Foreskin fibroblast (primary cell): Measurements from ENCODE around the genes KY, EPHB1 and PPP2R3A.

GRCh38 chr3:132554530-132554903 lies 42.6 kb upstream of the ACKR4 start:
- RRBS: no CpG with 5 or more reads among the region's 7 CpGs

DNA sequence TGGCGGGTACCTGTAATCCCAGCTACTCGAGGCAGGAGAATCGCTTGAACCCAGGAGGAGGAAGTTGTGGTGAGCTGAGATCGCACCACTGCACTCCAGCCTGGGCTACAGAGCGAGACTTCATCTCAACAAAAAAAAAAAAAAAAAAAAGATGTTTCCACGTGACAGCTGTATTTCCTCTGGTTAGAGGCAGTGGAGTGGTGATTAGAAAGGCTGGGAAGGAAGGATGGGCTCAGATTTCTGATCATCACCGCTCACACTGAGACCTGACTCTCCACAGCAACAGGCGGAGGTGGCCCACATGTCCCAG lies 66.6 kb downstream of the BFSP2 start:
- RRBS: no CpG with 5 or more reads among the region's 8 CpGs

DNA sequence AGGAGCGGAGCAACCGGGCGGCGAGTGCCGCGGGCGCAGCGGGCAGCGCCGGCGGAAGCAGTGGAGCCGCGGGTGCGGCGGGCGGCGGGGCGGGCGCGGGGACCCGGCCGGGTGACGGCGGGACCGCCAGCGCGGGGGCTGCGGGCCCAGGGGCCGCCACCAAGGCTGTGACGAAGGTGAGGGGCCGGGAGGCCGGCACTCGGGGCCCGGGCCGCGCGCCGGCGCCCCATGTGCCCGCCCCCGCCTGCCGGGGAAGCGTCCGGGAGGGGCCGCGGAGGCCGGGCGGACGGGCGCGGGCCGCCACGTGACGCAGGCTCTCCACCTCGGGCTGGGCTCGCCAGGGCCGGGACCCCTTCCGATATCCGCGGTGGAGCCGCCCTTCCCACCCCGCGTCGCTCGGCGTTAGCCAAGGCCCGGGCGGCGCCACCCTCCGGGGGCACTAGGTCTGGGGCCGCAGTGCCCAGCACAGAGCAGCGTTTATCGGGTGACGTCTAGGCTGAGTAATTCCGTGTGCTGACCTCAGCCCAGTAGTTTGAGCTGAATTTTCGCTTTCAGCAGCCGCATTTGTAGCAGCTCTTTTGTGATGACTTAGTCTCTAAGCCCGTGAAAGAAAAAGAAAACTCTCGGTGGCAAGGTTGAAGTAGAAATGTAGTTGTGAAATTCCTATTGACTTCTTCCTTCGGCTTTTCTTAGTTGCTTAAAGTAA lies 776 bp downstream of the CDV3 start:
- RRBS: 1% methylated on average over 48 of the region's 80 CpGs

- RRBS: no CpG with 5 or more reads among the region's 4 CpGs
Measured at GRCh38 chr3:133732324-133732566, 13.9 kb upstream of the TF start.

DNA sequence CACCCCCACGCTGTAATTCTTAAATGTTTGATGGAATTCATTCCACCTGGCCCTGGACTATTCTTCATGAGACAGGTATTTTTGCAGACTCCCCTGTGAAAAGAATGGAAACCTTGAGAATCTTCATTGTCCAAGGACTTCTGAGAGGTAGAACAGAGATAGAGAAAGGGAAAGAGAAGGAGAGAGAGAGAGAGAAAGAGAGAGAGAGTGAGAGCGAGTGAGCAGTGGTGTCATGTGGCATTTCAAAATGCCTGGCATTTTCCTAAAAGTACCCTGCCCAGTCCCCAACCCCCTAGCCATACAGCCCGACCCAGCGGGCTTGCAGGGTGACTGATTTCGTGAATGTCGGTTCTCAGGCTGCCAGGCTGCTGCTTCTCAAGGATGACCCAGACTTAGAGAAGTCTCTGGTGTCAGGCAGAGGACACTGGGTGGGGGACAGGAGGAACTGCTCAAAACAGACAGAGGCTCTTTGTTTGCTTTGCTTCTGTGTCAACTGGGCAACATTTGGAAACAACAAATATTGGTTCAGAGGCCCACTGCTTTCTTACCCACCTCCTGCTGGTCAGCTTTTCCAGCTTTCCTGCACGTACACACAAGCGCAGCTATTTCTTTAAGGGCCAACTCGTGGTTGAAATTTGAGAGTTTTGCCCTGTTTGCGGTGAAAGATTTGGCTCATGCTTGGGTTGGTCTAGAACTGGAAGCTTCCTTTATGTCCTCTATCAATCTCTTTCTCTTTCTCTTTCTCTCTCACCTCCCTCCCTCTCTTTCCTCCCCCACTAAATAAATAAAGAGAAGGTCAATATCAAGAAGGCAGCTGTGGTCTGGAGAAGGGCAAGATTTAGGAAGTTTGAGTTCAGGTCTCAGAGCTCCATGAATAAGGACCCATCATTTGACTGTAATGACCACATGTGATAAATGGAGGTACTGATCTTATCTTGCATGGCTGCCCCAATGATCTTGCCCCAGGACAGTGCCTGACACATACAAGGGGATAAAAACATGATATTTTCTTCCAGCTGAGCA lies 3.6 kb upstream of the TF start:
- RRBS: no CpG with 5 or more reads among the region's 10 CpGs

DNA sequence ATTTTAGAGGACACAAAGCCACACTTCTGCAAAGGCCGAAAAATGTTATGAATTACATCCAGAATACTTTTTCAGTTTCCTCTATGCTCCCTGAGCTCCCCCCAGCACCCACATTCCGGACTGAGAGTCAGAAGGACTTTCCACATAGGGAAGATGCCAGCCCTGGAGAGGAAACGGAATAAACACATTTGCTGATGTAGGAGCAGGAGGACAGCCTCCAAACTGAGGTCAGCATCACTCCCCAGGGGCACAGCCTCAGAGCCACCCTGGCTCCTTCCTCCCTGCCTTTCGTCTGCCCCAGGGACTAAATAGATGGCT lies 22.6 kb upstream of the SLCO2A1 start:
- RRBS: no CpG with 5 or more reads among the region's 4 CpGs

GRCh38 chr3:134311099-134311672 lies 60.5 kb upstream of the RYK start:
- RRBS: no CpG with 5 or more reads among the region's 3 CpGs

DNA sequence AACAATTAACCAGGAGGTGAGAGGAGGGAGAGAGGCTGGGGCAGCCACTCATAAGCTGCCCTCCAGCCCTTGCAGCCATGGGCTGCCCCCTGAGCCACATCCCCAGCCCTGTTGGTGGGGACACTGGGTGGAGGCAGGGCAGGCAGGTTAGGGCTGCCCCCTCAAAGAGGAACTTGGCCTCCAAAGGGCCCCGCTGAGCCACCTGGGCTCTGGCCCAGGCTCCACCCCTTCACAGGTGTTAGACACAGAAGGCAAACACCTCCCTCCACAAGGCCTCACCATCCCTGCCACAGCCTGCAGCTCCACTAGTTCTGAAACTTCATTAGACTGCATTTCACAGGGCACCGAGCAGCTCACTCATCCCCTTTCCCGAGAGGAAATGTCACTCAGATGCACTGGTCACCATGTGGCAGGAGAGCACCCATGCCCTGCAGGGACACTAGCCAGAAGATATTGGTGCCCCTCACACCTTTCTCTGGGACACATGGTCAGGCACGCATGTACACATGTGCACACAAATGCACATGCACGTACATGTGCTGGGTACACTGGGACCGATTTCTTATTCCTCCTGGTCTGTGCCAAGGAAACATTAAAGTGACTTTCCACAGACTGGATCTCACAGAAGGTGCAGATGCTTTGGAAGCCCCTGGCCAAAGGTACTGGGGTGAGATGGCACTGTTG lies 20.2 kb downstream of the AMOTL2 start:
- RRBS: no CpG with 5 or more reads among the region's 6 CpGs

DNA sequence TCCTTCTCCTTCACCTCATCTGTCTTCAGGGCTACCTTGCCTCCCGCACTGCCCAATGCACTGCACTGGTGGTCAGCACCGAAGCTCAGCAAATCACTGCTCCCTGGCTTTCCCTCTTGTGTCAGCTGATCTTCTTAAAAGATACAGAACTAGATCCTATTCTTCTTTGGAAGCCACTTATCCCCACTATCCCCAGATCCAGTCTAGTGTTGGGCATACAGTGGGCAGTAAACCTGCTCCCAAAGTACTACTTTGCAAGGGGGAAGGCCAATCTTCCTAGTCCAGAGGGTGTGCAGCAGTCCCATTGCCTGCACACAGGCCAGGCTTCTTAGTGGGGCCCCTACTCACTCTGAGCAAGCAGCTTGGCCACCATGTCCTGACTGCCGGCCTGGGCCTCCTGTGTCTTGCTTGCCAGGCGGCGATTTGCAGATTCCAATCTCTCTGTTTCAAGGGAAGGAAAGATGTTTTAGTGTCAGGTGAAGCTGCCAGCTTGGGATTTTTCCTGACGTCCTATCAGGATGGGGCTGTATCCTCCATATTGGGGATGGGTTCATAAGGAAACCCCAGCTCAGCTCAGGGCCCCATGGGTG lies 8.7 kb downstream of the AMOTL2 start:
- RRBS: no CpG with 5 or more reads among the region's 6 CpGs

- RRBS: no CpG with 5 or more reads among the region's 7 CpGs
Measured at GRCh38 chr3:134381694-134382244, 7.5 kb upstream of the AMOTL2 start.

- RRBS: no CpG with 5 or more reads among the region's 1 CpG
Measured at GRCh38 chr3:134394264-134394714, 20.0 kb upstream of the AMOTL2 start.

DNA sequence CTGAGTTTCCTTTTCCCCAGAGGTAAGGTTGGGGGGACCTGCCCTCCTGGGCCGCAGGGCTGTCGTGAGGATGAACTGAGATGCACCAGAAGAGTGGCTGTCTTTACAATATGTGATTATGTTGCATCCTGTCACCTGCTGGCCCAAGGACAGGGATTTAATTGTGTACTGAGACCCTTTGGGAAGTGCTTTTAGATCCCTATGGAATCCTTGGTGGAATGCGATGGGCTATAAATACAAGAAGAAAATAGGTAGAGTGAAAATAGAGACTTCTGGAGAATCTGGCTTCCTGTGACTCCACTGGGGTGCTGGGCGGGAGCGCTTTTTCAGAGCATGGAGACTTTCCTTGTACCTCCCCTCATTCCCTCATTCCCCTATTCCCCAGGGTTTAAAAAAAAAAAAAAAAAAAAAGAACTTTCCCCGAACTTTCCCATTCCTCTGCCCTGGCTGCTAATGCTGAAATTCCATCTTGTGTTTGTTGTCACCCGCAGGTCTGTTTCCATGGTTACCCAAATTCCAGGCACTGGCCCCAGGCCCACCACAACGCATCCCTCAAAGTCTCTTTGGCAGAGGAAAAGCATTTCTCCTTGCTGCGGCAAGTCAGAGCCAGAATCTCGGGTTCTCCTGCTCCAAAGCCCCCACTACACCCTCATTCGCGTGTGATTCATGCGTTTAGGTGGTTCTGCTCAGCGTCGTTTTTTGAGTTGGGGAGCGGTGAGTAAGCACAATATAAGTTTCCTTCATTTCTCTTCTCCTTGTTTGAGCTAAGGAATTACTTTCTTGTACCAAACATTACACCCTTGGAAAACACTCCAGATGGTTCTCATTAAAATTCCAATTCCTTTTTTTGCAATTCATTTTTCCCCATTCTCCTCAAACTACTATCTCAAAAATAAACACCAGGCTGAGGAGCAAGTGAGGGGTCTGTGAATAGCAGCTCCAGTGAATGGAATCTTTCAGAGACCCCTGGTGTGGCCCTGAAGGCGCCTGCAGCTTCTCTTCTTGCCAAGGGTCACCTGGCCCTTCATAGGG lies 21.7 kb downstream of the ANAPC13 start:
- RRBS: no CpG with 5 or more reads among the region's 17 CpGs

DNA sequence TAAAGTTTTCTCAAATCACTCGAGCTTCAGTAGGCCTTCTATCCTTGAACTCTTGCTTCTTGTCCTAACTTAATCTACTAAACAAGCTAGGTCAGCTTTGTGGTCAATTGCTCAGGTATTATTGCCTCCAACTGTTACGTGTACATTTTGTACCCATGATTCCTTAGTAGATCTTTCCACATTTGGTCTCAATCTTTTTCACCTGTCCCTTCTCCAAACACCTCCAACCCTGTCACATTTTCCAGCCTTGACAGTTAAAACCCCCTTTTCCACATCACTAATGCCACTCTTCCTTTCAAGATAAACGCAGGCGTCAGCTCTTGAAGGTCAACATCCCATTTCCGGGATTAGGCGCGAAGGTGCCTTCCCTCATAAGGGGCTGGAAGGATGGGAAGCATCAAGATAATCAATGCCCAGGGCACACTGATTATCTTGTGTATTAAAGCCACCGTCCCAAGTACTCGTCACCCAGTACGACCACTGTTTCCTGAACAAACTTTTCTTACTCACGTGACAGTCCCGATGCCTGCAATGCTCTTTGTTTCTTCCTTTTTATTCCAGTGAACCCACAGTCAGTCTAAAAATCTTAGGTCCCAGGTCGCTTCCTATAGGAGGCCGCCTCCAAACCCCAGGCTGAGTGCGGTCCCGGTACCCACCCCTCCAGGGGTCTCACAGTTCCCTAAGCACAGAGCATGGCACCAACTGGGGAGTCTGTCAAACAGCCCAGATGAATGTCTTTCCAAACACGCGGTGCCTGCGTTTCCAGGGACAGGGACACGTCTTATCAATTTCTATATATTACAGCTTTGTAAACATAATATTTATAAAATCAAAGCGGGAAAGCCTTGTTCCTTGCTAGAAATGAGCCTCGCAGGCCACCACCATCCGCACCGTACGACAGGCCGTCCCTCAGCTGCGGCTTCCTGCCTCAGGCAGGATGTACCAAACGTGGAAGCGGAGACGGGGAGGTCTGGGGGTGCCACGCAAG lies 681 bp downstream of the ANAPC13 start:
- RRBS: no CpG with 5 or more reads among the region's 31 CpGs

DNA sequence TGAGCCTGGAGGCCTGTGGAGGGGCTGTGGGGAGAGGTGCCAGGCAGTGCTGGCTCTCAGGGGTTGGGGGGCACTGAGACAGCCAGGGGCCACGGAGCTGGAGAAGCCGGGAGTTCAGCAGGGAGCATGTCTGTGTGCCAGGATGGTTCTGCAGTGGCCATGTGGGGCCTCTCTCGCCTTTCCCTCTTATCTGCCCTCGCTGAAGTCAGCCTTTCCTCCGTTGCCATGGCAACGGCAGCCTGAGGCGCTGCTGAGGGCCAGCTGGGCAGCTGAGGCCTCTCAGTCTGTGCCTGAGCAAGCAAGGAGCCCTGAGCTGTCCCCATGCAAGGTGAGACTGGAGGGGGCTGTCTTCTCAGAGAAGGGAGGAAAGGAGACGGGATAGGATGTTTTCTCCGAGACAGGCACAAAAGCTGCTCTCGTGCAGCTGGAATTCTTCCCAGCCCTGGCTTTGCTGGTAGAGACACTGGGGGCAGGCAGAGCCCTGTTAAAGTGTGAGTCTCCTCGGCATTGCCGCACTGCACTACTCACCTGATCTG lies 48.7 kb downstream of the KY start:
- RRBS: no CpG with 5 or more reads among the region's 12 CpGs

GRCh38 chr3:134650731-134651529 lies at the start of gene KY:
KY (minus strand) TSS chr3:134651022.
- RRBS: 3% methylated on average over 10 of the region's 64 CpGs

GRCh38 chr3:134794835-134795815 lies at the start of gene EPHB1:
EPHB1 (plus strand) TSS chr3:134795260.
- RRBS: 2% methylated on average over 42 of the region's 82 CpGs

GRCh38 chr3:135132449-135132901 lies 337.4 kb downstream of the EPHB1 start:
- RRBS: no CpG with 5 or more reads among the region's 14 CpGs

DNA sequence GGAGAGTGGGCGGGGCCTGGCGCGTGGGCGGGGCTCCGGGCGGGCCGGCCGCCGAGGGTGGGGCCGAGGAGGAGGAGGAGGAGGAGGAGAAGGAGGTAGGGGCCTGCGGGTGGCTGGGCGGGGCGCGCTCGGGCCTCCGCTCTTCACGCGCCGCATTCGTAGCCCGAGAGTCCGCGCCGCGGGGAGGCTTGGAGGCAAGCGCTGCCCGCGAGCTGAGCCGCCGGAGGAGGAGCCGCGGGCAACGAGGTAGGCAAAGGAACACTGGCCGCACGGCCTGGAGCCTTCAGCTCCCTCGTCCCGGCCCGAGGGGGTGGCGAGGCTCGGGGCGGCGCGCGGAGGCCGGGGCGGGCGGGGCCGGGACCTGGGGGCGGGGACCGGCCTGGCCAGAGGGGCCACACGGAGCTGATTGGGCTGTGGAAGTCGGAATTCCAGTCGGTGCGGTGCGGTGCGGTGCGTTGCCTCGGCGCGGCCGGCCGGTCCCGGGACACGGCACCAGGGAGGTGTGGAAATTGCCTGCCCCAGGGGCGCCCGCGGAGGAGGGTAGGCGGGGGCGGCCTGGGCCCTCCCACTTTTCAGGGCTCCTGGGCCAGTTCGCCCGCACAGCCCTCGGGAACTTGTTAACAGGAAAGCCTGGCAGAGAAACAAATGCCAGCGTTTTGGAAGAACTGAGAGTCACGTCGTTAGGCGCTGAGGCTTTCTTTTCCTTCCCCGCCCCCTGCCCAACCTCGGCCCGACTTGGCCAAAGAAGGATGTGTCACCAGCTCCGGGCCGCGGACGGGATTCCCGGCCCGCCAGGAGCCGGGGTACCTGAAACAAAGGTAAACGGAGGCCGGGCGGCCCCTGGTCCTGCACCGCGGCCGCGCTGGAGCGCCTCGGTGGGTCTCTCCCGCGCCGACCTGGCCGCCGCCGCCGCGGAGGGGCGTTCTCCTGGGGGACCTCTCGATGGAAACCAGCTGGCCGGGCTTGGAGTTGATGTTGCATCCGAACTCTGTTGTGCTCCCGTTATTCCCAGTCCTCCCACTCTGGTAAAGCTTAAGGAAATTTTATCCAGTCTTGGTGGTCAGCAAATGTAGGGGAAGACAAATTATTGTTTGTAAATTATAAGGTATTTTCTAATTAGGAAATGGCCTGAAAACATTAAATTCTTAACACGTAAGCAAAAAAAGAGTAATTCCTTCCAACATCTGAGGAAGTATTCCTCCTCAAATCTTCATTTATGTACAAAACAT lies at the start of gene PPP2R3A:
TSS of gene PPP2R3A (plus strand) at position 125 of the 1,229 bp plus-strand sequence.
- RRBS: 2% methylated on average over 23 of the region's 109 CpGs

DNA sequence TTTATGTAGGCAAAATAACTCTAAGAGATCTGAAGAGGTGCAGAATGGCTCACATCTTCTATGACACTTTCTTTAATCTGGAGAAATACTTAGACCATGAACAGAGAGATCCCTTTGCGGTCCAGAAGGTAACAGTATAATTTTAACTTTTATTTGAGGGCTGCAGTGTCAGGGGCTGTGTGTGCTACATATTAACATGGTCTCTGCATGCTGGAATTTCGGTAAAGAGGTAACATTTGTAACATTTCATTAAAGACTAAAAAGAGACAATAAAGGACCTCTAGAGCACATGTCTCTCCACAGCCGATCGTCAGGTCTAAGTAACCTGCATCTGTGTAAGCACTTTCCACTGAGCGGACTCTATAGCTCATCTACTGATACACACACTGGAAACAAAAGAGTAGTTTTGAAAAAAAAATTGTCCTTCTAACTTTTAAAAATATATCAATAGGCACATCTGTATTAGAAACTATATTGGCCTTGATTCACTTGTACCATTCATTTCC lies 92.8 kb downstream of the MSL2 start:
- RRBS: no CpG with 5 or more reads among the region's 5 CpGs